Measurements from ENCODE around the gene SPHK2.

DNA sequence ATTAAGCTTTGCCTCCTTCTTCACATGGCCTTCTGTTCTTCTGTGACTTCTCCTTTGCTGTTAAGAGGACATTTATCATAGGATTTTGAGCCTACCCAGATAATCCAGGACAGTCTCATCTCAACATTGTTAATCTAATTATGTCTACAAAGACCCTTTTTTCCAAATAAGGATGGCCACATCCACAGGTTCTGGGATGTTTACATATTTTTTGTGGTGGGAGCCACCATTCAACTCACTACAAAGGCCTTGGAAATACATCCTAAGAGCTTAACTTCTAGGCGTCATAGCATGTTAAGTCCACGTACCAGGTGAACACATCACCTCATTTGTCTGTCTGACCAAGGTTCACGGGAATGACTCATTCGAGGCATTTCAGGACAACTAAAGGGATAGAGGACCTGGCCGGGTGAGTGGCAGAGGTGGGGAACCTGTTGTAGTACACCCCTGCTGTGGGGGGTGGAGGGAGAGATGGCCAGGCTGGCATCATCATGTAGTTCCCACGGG is 51.4 kb downstream of the BICRA start:
- PRO-cap = no peak
- RAMPAGE, long total RNA, 4 experiments = no peak in any of the 4 experiments

- PRO-cap = no peak
- RAMPAGE, long total RNA, 4 experiments = no peak in any of the 4 experiments
These were observed 39.5 kb upstream of the EHD2 start for GRCh38 chr19:47673699-47674225.

DNA sequence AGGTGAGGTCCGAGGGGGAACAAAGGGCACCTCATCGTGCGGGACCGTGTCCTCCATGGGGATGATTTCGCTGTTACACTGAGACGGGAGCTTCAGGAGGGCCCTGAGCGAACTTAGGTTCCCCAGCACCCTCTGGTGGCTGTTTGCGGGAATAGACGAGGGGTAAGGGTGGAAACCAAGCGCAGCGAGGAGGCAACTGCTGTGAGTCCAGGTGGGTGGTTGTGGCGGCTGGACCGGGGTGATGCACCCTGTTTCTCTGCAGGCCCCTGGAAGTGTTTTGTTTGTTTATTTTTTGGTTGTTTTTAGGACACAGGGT is 5.9 kb upstream of the EHD2 start:
- PRO-cap = no peak
- RAMPAGE, long total RNA, 4 experiments = no peak in any of the 4 experiments

DNA sequence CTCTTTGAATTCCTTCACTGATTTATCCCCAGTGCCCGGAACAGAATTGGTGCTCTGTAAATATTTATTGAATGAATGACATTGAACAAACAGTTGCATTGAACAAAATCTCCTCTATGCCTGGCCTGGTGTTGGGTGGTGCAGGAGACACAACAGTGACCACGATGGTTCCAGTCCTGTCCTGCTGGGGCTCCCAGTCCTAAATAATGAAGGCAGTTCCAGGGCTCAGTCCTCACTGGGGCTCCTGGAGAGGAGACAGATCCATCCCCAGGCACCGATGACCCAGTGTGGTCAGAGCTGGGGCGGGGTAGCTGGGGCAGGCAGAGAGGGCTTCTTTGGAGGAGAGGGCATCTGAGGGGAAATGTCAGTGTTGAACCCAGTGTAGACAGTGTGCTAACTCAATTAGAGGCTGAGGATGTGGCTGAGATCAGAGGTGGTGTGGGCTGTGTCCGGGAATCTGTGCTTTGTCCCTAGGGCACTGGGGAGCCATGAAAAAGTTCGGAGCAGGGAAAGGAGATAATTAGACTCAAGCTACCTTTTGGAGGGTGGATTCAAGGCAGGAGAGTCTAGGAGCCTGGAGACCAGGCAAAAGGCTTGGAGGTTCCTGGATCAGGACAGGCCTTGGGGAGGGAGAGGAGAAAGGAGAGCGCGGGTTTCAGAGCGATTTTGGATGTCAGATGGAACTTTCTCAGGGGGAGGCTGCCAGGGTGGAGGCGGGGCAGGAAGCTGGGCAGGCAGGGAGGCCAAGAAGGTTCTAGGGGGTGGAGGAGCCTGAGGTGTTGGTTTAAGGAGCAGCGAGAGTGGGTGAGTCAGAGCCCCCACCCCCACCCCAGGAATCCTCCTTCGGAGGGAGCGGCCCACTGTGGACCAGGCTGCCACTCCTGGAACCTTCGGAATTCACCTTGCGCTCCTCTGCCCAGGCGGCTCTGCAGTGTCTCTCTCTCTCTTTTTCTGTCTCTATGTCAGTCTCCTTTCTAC is 15.9 kb downstream of the EHD2 start:
- PRO-cap = no peak
- RAMPAGE, long total RNA, 4 experiments = no peak in any of the 4 experiments

DNA sequence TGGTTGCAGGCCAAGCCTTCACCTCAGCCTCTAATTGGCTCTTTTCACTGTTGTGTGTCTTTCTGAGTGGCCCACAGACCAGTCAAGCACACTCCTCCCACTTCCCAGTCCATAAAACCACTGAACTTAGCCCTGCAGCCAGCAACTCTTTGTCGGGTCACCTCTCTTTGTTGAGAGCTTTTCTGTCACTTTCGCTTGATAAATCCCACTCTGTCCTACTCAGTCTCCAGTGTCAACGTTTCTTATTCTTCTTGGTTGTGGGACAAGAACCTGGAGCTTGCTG is 6.2 kb upstream of the SULT2A1 start:
- PRO-cap = no peak
- RAMPAGE, long total RNA, 4 experiments = no peak in any of the 4 experiments

DNA sequence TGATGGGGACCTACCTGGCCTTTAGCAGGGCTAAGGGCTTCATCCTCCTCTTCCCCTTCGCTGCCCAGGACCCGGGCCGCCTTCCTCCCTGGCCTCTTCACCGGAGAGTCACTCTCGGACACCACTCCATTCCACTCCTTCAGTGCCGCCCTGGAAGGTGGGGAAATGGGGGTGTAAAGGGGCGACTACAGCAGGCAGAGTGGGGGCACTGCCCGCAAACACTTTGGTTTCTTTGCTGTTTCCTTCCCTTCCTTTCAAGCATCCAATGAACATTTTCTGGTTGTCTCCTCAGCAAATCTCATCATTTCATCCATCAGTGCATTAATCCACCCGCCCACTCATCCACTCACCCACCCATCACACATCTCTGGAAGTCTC is 8.8 kb downstream of the LIG1 start:
- PRO-cap = no peak
- RAMPAGE, long total RNA, 4 experiments = no peak in any of the 4 experiments

GRCh38 chr19:48190254-48190889 is 19.9 kb downstream of the ZSWIM9 start:
- PRO-cap = no peak
- RAMPAGE, long total RNA, 4 experiments = no peak in any of the 4 experiments

DNA sequence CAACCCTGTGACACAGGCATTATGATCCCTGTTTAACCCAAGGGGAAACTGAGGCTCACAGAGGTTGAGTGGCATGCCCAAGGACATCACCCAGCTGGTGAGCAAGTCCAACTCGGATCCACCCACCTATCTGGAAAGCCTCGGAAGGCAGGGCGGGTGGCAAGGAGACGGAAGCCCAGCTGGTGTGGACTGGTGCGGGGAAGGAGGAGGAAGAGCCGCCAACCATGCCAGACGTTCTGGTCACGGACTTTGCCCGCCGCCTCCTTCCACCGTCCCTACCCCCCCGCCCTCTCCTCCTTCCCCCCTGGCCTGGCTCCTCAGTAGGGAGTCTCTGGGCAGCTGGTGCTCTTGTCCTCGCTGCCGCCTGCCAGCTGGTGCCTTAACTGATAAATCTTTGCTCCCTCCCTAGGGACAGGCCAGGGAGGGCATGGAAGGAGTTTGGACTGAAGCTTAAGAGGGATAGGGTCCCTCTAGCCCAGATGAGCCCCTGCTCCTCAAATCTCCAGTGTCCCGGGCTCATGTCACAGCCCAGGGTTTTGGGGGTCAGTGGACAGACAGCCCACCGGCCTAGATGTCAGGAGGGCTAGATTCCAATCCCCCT is 4.8 kb downstream of the SYNGR4 start:
- PRO-cap = no peak
- RAMPAGE, long total RNA, 4 experiments = no peak in any of the 4 experiments

GRCh38 chr19:48399163-48399351 is 5.6 kb downstream of the GRIN2D start:
- PRO-cap = no peak
- RAMPAGE, long total RNA, 4 experiments = no peak in any of the 4 experiments

DNA sequence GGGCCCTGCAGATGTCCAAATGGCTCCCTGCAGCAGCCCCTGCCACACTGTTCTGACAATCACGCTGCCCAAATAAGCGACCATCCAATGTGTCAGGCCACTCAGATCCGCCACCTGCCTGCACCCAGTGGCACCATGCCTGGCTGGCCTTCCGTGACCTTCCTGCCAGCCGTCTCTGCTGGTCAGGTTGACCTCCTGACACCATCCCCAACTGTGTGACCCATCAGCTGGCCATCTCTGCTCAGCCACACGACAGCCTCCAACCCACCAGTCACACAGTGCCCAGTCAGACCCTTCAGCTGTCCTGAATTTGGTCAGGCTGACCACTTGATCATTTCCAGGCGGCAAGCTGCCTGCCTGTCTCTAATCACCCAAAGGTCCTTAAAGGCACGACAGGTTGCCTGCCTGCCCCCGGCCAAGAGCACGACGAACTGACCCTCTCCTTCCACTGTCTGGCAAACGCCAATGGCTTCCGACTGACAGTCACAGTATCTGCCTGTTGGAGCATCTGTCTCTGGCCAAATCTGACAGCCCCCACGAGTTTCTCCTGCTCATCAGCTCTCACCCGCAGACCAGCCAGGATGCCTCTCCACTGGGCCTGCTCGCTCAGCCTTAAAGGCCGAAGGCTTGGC is 1.3 kb downstream of the FAM83E start:
- PRO-cap = no peak
- RAMPAGE, long total RNA, 4 experiments = no peak in any of the 4 experiments

DNA sequence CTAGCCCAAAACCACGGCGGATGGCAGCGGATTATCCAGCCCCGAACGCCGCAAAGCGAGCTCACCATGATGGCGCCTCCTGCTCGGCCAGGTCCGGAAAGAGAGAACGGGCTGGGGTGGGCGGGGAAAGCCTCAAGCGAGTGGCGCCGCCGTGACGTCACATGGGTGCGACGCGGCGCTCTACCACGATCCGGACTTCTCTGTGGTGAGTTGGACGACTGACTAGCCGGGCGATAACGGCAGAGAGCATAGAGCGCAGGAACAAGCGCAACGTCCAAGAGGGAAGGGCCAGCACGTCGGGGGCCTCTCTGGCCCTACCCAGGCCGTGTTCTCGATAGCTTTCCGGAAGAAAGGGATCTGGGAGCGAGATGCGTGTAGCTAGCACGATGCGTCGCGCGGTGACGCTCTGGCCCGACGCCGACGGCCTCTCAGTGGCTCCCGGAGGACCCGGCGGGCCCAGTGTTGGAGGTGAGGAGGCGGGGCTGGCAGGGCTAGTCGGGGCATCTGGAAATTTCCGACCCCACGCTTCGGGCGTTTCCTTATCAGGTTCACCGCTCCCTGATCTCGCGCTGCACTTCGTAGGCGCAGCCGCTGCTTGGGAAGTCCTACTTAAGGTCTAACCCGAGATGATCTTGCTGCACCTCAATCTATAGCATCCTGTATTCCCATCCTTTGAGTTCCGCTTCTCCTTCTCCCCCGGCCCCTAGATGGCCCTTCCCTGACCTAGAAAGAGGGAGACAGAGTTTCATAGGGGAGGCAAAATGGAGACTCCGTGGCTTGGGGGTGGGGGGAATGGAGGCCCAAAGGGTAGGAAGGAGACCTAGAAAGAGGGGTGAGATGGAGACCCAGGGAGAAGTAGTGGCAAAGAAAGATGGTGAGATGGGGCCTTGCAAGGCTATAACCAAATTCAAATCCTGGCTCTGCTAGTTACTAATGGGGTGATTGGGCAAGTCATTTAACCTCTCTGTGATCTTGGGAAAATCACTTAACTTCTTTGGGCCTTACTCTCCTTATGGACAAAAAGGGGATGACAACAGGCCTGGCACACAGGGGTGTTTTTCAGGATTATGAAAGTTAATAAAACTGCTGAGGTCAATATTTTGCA is at the start of gene SPHK2:
Gene SPHK2, plus strand, starts transcription at position 431 of the 1,105 bp plus-strand sequence.
- PRO-cap = bidirectional peak, plus-strand start at position 242 of the sequence, minus-strand start at position 101 of the sequence; unidirectional peak, plus-strand start at position 431 of the sequence
- RAMPAGE, long total RNA, 4 experiments = start-site peak on the plus strand in 3 of 4 experiments, centred at positions 366 to 571 of the sequence, 19 to 33 reads per replicate; start-site peak on the minus strand in 4 of 4 experiments, centred at positions 91 to 93 of the sequence, 1,014 to 3,871 reads per replicate

GRCh38 chr19:48629466-48630670 is 7.3 kb downstream of the DBP start:
- PRO-cap = no peak
- RAMPAGE, long total RNA, 4 experiments = no peak in any of the 4 experiments

GRCh38 chr19:48634914-48635985 is 1.9 kb downstream of the DBP start:
- PRO-cap = bidirectional peak, plus-strand start at chr19:48635632, minus-strand start at chr19:48635459
- RAMPAGE, long total RNA, 4 experiments = no peak in any of the 4 experiments

- PRO-cap = no peak
- RAMPAGE, long total RNA, 4 experiments = no peak in any of the 4 experiments
These were observed 547 bp upstream of the CA11 start for GRCh38 chr19:48646557-48646911.

GRCh38 chr19:48660645-48661422 is 12.0 kb downstream of the NTN5 start:
- PRO-cap = no peak
- RAMPAGE, long total RNA, 4 experiments = no peak in any of the 4 experiments

DNA sequence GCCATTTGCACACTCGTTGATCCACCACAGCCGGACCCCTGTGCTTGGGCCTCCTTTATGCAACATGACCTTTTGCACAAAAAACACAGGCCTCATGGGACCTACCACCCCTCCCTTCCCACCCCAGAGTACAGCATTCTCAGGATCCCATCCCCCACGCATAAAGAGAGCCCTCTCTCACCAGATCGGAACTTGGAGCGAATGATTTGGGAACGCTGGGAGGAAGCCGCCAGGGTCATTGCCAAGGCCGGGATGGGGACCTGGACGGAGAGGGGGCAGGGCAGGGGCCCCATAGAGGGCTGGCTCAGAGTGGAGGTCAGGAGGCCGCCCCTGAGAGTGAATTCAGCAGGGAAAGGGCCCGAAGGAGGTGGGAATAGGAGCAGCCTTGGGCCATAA is 734 bp downstream of the MAMSTR start:
- PRO-cap = no peak
- RAMPAGE, long total RNA, 4 experiments = no peak in any of the 4 experiments

- PRO-cap = no peak
- RAMPAGE, long total RNA, 4 experiments = no peak in any of the 4 experiments
These were observed 25.4 kb downstream of the FGF21 start for GRCh38 chr19:48780751-48781025.

GRCh38 chr19:48813561-48813800 is 2.7 kb upstream of the BCAT2 start:
- PRO-cap = no peak
- RAMPAGE, long total RNA, 4 experiments = no peak in any of the 4 experiments

GRCh38 chr19:48859210-48859687 is 9.2 kb downstream of the PLEKHA4 start:
- PRO-cap = no peak
- RAMPAGE, long total RNA, 4 experiments = no peak in any of the 4 experiments

DNA sequence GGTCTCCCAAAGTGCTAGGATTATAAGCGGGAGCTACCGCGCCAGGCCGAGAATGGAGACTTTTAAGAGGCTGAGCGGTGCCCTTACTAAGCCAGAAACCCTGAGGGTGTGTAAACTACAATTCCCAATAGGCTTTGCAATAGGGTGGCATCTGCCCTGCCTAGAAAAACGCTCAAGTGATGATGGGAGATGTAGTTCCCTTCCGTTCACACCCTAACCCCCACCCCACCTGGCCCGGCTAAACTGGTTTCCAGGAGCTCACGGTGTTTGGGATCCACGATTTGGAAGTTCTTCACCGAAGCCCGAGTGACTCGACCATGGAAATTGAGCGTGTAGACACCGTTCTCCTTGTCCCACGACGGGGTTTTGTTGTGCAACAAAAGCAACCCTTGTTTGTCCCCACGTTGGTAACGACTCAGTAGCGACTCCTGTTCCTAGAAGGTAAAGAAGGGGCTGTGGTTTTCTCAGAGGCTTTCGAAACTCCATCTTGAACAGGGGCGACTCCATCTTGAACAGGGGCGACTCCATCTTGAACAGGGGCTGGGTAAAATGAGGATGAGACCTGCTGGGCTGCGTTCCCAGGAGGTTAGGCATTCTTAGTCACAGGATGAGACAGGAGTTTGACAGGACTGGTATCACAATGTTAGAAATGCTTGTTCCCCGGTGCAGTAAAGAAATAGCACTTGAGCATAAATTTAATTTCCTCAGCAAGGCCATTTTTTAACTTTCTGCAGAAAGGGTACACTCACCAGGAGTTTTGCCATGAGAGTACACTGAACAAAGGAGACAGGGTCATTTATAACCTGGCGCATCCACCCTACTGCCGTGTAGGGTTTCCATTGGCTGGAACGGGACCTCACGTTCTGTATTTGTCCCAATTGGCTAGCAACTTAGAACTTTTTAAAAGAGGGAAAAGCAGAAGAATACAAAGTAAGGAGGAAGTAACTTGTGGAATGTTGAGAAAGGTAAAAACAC is 9.8 kb downstream of the PPP1R15A start:
- PRO-cap = no peak
- RAMPAGE, long total RNA, 4 experiments = no peak in any of the 4 experiments